Measurements from ENCODE around the genes SLC25A39 and GPATCH8.

DNA sequence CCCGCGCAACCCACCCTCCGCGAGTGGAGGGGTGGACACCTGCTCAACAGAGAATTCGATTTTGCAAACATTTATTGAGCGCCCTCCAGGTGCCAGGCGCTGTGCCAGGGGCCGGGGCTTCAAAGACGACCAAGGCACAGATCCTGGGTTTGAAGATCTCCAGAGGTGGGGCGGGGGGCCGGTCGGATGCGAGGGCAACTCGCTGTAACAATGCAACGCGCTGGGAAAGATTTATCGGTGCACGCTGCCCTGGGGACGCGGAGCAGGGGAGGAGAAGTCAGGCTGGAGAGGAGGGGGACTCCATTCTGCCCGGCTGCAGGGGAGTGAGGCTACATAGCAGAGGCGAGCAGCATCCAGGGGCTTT lies 465 bp upstream of the MPP3 start:
- PRO-cap, result no peak

DNA sequence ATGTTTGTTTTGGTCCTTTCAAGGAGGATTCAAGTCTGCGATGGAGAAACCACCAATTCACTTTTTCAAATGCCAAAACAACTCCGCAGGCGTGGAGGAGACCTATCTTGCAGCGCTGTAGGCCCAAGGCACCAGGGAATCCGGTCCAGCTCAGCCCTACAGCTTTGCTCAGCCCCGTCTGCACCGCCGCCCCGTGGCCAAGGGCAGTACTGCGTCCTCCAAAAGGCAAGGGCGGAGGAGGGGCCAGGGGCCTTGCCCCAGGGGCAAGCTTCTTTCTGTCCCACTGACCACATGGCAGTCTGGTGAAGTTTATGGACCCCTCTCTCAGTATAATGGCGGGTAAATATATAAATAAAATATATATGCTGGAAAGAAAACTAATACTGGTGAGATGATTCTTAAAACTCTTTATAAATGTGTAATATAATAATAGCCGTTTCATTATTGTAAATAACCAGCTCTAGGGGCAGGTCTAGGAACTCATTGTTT lies 691 bp upstream of the CD300LG start:
- PRO-cap, result no peak

DNA sequence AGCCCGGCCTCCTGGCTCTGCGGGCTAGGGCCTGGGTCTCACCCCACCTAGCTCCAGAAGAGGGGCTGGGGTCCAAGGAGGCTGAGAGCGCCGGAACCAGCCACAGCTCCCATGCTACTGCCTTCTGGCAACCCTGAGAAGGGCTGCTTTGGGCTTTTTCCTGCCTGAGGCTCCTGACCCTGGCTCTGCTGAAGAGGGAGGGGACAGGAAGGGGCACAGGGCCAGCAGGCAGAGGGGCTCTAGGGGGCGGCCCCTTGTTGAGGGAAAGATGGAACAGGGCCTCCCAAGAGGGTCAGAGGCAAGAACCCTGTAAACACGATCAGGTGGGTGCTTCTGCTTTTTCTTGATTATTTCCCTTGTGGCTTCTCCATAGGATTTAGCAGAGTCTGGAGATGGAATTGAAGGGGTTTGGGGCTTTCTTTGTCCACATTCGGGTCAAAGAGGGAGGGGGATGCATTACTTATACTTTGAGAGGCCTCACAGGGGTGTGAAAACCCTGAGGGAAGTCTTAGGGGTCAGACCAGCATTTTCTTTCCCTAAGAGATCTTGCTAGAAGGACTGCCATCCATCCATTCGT lies 11.4 kb downstream of the CD300LG start:
- PRO-cap, result no peak

DNA sequence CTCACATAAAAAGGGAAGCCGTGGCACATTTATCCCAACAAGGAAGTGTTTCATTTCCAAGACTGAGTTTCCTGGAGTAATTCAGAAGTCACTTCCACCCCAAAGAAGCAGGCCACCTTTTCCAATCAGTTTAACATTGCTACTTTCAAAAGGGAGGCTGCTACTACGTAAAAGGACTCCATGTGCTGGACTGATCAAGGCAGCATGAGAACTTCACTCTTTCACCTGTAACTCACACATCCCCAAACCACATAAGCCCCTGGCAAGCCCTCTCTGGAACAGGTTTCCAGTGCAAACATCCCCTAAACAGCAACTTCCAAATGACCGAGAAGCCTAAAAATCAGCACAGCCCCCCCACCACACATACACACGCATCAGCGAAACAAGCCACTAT lies 960 bp downstream of the LSM12 start:
- PRO-cap, result no peak

DNA sequence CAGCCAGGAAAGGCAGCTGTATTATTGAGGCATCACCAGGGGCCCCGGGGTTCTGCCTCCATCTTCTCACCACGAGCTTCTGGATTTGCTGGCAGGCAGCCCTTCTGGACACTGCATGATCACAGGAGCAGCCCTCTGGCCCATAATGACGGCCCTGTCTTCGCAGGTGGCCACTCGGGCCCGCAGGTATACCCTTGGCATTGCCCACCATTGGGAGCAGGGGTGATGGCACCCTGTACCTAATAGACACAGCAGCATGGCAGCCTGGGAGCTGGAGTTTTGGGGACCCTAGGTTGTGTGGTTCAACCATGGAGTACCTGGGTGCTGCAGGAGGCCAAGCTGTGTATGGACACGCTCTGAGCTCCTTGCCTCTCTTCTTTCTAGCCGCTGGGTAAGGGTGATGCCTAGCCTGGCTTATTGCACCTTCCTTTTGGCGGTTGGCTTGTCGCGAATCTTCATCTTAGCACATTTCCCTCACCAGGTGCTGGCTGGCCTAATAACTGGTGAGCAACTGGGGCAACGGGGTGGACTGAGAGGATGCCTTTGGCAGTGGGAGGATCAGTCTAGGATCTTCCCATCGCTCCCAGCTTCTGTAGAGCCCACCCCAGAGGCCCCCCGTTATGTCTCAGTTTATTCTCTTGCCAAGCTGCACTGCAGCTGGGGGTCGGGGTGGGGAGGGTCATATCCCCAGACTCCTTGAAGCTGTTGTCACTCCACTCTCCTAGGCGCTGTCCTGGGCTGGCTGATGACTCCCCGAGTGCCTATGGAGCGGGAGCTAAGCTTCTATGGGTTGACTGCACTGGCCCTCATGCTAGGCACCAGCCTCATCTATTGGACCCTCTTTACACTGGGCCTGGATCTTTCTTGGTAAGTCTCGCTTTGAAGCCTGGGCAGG lies 4.3 kb downstream of the G6PC3 start:
- PRO-cap, result no peak

- PRO-cap, result no peak
These were observed 2.2 kb downstream of the HDAC5 start for GRCh38 chr17:44120839-44121970.

GRCh38 chr17:44200241-44201225 lies 849 bp upstream of the ATXN7L3 start:
- PRO-cap, result bidirectional peak, plus-strand start at chr17:44200374, minus-strand start at chr17:44200085; unidirectional peak, minus-strand start at chr17:44200728

DNA sequence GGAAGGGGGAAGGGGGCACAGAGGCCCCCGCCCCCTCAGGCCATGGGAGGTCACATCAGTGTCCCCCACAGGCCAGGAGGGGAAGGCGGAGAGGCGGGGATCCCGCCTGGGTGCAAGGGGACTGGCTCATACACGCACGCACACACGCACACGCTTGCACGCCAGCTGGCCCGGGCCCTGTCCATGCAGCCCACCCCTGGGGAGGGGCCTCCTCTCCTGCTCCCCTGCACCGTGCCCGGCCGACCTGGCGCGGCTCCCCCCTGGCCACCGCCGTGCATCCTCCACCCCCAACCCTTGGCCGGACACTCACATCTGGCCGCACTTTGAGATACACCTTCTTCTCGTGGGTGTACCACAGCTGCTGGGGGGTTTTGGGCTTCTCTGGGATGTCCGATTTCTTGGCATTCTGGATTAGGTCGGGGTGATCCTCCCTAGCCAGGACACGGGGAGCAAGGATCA lies 6.9 kb downstream of the UBTF start:
- PRO-cap, result no peak

DNA sequence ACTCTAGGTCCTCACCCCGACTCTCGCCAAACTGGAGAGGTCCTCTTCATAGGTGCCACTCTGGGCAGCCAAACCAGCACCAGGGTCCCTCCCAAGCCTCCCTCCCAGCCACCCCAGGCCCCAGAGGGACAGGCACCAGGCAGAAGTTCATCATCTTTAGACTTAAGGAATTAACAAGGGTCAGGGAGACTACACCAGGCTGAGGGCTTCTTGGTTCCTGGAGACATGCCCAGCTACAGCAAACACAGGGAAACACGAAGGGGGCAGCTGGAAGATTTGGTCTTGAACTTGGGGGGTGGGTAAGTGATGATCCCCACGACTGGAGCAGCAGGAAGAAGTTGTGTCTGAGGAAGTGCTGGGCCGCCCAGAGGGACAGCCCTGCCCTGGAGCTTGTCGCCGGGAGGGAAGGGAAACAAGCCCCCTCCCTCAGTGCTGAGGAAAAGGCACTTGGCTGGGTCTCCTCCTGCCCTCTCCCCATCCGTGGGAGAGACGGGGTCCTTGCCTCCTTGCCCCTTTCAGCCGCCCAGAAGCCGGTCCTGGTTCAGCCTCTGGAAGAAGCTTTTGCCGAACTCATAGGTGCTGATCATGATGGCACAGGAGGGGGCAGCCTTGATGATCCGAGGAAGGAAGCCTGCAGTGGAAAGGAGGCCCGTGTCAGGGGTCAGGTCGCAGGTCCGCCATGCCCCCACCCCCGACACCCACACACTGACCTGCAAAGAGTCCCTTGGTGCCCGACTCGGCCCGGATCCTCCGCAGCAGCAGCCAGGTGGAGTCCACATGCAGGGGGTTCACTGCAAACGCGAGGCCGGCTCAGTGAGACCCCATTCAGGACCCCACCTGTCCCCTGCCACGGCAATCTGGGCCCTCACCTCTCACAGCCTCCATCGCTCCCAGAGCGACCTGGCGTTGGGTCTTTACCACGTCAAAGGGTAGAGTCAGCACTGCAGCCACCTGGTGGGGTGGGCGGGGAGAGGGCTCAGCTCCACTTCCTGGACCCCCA lies 4.8 kb downstream of the SLC25A39 start:
- PRO-cap, result no peak

DNA sequence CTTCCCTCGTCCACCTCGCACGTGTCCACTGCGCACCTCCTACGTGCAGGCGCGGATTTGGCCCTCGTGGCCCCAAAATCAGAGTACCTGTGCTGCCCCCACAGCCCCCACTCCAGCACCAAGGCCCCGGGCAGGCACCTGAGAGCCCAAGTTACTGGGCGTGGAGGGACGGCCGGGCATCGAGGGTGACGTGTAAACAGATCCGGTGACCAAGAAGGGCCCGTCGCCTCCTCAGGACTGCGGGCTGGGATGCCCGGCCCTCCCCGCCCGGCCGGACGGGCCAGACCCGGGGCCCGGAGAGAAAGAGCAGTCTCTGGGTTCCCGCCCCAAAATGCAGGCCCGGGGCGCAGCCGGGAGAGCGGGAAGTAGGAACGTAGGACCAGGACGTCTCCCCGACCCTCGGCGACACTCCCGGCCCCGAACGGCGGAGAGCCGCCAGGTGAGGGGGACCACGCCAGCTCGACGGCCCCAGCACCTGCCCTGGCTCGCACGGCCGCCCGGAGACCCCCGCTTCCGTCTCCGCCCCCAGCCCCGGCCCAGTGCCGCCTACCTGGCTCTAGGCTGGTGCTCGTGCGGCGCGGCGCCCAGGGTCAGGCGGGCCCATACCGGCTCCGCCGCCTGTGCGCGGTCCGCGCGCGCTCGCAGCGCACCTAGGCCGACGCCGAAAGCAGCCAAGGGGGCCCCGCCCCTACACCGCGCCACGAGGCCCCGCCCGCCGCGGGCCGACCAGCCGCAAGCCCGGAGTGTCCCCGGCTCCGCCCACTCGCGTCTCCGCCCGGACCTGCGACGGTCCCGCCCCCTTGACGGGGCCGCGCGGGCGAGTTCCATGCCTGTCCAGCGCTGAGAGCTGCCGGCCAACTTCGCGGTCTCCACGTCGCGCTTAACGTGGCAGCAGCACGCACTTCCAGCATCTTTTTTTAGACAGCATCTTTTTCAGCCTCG lies at the start of gene SLC25A39:
Gene SLC25A39, minus strand, starts transcription at position 663 of the 942 bp plus-strand sequence.
- PRO-cap, result bidirectional peak, plus-strand start at position 827 of the sequence, minus-strand start at position 641 of the sequence

DNA sequence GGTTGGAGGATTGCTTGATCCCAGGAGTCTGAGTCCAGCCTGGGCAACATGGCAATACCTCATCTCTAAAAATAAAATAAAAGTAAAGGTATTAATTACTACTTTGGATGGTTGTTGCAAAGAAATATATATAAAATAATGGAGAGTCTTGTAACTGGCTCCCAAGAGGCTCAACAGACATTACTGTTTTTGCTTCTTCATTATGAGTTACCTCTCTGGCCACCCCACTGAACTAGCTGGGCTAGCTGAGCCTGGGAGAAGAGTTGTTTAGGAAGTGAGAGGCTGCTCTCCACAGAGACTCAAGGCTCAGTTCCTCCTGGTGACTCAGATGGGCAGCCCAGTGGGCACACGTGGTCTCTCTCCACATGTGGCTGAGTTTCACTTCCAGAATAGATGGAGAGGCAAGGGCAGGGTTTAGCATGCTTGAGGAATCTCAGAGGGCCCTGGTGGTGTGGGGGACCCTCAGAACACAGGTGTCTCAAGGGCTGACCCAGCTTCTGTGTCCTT lies 3.0 kb downstream of the GRN start:
- PRO-cap, result no peak

DNA sequence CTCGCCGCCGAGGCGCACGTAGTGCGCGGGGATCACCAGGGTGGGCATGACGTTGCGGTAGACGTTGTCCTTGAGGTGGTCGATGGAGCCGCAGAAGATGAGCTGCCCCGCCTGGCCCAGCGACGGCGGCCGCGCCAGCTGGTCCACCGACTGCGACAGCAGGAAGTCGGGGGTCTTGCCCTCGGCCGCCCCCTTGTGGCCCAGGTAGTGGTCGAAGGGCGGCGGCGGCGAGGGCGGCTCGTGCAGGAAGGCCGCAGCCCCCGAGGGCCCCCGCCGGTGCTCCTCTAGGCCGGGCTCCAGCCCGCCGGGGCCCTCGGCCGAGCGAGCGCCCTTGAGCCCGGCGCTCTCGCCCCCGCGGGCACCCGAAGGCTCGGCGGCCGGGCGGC lies 9.1 kb downstream of the FAM171A2 start:
- PRO-cap, result no peak

DNA sequence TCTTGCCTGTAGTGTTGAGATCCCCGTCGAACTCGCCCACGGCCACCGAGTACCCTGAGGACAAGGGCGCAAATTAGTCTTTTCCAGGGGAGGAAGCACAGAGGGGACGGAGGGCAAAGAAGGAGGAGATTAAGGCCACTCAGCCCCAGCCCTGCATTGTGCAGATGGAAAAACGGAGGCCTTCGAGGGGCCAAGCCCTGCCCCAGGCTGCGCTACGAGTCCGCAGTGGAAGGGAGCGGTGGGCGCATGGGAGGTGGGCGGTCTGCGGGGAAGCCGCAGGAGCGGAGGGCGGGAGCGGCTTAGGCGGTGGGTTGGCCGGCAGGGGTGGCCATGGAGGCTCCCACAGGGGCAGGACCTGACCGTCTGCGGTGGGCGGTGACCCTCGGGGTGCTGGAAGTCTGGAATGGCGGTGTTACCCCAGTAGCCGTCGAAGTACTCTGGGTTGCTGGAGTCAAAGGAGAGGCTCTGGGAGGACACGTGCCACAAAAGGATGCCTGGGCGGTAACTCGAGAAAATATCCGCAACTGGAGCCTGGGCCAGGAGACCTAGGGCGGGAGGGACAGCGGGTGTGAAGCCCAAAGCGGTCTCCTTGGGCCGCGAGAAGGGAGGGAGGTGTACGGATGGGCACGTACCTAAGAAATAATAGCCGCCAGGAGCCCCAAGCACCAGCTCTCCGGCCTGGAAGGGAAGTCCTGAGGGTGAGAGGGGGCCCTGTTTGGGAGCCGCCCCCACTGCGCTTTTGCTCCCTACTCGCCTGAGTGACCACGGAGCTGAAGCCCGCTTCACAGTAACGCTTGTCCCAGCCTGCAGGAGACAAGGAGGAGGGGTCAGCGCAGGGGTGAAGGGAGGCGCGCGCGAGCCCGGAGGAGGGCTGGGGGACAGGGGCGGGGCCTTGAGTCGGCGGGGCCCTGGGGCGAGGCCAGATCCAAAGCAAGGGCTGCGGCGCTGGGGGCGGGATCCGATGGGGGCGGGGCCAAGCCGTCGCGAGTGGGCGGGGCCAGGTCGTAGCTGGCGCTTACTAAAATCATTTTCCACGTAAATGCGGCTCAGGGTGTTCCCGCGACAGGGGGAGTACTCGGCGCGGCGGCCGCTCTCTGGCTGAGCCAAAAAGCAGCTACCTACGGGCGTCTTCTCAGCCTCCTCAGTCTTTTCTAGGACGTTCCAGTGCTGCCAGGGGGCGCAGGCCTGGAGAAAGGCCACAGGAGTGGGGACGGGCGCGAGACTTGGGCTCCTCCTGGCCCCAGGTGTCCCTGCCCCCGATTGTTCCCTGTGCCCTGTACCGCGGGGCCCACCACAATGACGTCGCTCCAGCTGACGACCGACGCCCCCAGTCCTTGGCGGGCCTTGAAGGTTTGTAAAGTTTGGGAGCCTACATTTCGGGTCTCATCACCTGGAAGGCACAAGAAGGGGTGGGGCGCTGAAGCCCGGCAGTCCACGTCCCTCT lies 4.4 kb downstream of the ITGA2B start:
- PRO-cap, result unidirectional peak, plus-strand start at position 1,038 of the sequence; unidirectional peak, plus-strand start at position 1,074 of the sequence

DNA sequence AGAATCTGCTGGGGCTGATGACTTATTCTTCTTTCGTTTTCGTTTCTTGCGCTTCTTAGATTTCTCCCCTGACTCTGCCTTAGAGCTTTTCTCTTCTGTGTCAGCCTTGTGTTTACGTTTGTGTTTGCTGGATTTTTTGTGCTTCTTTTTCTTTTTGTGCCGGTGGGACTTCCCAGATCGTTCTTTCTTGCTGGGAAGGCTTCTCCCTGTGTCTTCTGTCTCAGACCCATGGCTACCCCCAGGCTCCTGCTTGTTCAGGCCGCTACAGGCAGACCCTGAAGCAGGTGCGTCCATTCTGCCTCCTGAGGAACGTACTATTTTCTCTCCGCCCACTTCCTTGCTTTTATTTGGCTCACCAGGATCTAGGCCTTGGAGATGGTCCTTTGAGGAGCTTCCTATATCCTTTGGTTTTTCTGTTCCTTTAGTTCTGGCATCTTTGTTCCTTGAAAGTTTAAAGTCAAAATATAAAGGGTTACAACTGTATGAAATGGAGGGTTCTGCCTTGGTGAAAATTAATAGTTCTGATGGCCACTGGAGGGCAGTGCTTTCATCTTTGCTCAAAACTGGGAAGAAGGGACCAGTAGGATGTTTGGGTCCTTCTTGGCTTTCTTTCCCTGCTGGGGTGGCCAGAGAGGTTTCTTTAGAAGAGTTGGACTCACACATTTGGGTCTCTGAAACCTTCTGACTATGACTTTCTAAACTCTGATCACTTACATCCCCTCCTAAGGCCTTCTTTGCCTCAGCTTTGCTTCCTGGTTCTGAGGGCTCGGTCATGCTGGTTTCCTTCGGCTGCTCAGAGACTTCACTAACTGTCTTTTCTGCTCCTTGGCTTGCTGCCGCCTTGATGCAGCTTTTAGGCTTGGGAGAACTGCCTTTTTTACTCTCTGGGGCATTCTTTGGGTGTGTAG lies 10.7 kb upstream of the ITGA2B start:
- PRO-cap, result no peak

- PRO-cap, result no peak
These were observed 49.6 kb downstream of the GPATCH8 start for GRCh38 chr17:44453364-44454245.

- PRO-cap, result unidirectional peak, plus-strand start at chr17:44503184; bidirectional peak, plus-strand start at chr17:44503498, minus-strand start at chr17:44503391; bidirectional peak, plus-strand start at chr17:44503717, minus-strand start at chr17:44503589
These were observed at the start of gene GPATCH8 for GRCh38 chr17:44502903-44504136. TSS of gene GPATCH8 (minus strand) at chr17:44503406.

- PRO-cap, result no peak
These were observed 23.8 kb upstream of the FZD2 start for GRCh38 chr17:44533446-44533949.

GRCh38 chr17:44628120-44629310 lies 27.8 kb upstream of the MEIOC start:
- PRO-cap, result no peak

DNA sequence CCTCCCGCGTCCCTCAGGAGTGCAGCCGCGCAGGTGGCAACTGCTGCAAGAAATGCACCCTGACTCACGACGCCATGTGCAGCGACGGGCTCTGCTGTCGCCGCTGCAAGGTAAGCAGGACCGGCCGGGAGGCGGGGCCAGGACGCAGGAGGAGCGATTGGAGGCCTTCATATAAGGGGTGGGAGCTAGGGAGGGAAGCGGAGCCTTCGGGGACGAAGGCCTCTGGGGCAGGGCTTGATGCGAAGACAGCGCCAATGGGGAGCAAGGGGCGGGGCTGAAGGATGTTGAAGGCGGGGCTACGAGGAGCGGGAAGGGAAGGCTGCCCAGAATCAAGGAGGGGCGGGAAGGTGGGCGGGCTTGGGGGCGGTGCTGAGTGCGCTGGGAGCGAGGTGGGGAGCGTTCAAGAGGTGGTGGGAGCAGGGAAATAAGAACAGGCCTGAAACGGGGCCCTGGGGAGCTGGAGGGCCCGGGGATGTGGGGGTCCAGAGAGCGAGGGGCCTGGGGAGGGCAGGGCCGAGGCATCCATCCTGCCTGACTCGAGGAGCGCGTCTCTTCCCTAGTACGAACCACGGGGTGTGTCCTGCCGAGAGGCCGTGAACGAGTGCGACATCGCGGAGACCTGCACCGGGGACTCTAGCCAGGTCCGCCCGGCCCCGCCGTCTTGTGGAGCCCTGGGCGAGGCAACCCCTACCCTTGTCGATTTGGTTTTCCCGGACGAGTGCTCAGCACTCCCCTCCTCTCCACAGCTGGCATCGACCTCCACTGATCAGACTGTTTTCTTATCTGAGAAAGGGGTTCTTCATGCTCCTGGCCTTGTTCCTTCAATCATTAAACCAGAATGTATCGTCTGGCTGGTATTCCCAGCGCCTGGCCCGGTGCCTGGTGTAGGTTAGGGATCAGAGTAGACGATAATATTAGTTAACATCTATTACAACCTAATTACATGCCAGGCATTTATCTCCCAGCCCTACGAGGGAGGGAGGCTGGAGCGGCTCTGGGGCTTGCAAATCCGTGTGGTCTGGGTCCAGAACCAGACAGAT lies 17.1 kb downstream of the ADAM11 start:
- PRO-cap, result bidirectional peak, plus-strand start at position 198 of the sequence, minus-strand start at position 86 of the sequence; unidirectional peak, minus-strand start at position 663 of the sequence

GRCh38 chr17:44797646-44798287 lies 32.3 kb downstream of the GJC1 start:
- PRO-cap, result no peak